HGPS cell (cell line): ENCODE measurements around a stretch of chr3.

DNA sequence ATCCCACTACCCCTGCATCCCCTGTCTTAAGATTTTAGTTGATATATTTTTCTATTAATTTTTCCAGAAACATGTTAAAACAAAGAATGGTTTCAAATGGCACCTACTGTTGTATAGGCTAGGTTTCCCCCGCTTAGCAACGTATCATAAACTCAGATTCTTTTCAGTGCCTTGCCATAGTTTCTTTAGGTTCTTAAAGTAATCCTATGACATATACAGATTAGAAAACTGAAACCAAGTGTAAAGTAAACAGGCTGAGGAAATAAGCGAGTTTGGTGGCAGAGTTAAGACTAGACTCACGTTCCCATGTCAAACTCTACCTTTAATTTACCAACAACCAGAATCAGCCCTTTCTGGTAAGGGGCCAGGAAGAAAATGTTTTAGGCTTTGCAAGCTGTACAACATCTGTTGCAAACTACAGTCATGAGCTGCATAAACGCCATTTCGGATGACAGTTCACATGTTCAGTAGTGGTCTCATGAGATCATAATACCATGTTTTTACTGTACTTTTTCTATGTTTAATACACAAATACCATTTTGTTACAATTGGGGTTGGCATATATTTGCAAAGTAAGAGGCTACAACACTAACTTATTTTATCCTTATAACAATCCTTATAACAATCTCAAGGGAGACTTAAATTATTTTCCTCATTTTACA, 128.0 kb upstream of the PRICKLE2 start:
- RRBS = no CpG with 5 or more reads among the region's 6 CpGs

DNA sequence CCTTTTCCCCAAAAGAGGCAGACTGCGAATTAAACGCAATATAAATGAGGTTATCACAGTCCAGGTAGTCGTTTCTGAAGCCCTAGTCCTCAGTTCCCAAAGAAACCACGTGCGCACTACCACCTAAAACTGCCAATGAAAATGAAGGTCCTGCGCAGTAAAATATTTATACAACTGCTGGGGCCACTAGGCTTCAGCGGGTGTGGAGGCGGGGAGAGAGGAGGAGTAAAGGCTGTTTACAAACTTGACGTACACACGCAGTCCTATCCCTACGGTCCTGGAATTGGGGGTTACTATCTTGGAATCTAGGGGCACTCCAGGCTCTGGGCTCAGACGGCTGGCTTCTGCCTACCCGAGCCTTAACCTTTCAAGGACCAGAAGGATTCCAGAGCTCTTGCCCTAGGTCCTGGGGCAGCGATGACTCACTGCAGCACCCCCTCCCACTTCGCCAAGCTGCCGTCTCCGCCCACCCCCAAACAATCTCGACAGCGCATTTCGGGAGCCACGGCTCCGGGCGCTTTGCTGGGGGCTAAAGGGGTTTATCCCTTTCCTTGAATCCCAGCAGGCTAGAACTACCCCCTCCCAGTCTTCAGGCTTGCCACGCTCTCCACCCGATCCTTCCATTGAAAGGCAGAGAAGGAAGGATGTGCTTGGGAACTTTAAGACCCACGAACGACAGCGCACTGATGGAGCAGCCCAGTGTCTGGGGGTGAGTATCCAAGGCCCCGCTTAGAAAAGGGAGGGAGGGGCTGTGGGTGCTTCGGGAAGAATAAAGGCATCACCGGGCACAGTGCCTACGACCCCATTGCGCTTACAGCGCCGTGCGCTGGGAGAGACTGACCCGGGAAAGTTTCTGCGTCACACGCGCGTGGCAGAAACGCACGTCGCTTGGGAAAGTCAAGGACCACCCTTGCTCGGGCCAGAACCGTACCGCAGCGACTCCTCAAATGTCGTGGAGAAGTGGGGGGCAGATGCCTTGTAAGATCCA, 2.9 kb downstream of the ADAMTS9 start:
- RRBS = 2% methylated on average over 7 of the region's 49 CpGs

GRCh38 chr3:65356309-65357371, 668.8 kb upstream of the ADAMTS9 start:
- RRBS = 70% methylated on average over 21 of the region's 77 CpGs

GRCh38 chr3:65412463-65413092, 626.1 kb downstream of the MAGI1 start:
- RRBS = no CpG with 5 or more reads among the region's 4 CpGs

DNA sequence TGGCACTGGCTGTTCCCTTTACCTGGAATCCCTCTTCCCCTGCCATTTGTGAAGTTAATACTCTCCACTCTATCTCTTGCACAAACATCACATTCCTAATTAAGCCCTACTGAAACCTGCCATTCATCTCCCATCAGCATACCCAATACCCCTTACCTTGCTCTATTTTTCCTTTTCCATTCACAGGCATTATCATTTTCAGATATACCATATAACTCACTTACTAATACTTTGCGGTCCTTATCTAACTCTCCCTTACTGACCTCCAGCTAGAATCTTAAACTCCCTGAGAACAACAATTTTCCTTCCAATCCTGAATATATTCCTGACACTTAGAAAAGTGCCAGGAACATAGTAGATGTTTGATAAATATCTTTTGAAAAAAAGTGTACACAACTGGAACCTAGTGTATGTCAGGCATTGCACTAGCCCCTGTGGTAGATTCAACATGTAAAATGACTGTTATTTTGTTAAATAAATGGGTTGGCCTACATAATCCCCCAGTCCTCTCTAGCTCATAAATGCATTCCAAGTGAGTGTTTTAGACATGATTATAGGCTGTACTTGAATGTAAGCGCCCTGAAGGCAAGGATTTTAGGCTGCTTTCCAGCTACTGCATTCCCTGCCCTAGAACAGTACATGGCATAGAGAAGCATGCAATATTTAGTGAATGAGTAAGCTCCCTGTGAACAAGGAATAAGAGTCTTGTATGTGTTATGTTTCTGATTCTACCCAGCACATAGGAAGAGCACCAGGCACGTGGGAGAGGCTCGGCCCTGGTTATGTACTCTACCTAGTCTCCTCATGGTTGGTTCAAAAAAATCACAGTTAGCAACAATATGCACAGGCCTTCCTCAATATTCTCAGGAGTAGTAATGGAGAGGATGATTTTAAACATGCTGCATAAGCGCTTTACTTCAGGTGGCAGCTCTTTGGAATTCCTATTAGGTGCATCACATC, 456.9 kb downstream of the MAGI1 start:
- RRBS = no CpG with 5 or more reads among the region's 5 CpGs

- RRBS = no CpG with 5 or more reads among the region's 5 CpGs
Observed at GRCh38 chr3:65590537-65591156, 448.1 kb downstream of the MAGI1 start.

- RRBS = no CpG with 5 or more reads among the region's 9 CpGs
Observed at GRCh38 chr3:65595159-65596047, 443.3 kb downstream of the MAGI1 start.

GRCh38 chr3:65871130-65872125, 167.3 kb downstream of the MAGI1 start:
- RRBS = no CpG with 5 or more reads among the region's 6 CpGs

- RRBS = no CpG with 5 or more reads among the region's 5 CpGs
Observed at GRCh38 chr3:66302241-66302878, 81.6 kb downstream of the SLC25A26 start.

GRCh38 chr3:66311882-66312394, 91.1 kb downstream of the SLC25A26 start:
- RRBS = no CpG with 5 or more reads among the region's 5 CpGs

DNA sequence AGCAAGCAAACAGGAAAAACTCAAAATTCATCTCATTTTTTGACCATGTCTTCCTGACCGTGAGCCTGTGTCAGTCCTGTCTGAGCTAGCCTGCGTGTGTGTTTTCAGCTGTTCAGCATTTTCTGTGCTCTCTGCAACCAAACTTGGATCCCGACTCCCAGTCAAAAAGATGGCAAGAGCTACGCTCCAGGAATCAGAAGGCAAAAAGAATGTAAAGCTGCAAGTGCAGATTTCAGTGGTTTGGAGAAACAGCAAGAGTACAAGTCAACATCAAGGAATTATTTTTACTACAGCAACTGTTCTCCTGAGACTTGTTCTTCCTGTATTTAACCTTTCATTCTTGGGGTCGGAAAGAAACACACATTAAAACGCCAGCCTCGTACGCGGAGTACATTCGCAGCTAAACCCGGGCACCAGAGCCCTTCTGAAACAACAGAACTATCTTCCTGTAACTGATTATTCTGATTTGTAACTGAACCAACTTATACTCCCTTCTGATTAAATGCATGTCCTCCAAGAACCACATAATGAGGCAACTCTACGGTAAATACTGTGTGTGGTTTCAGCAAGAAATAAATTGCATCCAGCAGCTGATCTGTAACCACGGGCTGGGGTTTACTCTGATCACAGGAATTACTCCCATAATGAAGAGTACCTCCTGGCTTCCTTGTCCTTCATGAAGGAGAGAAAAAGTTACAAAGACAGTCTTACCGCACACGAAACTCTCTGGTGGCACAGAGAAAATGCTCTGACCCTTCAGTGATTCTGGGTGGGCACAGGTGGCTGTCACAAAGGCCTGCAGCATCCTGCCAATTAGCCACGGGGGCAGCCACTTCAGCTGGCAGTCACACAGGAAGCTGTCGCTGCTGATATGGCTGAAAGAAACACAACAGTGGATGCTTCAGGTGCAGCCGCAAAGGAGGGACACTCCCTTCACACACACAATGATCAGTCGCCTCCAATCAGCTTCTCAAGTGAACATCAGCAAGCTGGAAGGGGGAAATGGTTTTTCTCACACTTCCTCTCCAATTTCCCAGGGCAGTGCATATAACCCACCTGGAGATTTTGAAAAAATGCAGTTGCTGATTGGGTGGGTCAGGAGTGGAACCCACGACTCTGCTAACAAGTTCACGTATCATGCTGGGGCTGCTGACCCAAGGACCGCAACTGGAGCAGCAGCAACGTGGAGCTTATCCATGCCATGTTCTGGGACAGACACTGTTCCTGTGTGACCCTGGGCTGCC, 107.1 kb downstream of the LRIG1 start:
- RRBS = no CpG with 5 or more reads among the region's 23 CpGs

- RRBS = no CpG with 5 or more reads among the region's 8 CpGs
Observed at GRCh38 chr3:66452120-66452645, 48.6 kb downstream of the LRIG1 start.

DNA sequence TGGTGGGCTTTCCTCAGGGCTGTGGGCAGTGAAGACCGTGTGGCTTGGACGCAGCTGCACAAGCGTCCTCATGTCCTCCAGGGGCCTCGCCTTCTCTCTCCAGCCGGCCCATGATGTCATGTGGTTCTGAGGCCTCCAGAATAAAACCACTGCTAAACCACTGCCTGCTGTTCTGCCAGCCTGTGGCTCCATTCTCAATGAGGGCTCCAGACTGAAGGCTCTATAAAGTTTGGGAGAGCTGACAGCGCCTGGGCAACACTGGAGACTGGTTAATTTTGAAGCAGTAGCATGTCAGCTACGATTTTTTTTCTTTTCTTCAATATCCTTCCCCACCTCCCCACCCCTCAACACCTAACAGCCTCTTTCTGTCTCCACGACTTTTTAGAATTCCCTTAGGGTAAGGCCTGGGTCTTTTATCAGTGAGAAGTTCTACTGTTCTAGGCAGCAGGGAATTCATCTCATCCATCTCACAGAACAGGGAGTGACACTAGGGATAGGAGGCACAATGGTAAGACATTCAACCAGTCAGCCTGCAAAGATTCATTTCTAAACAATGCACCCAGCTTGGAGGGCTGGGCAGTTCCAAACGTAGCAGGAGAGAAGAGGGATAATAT, 43.8 kb downstream of the LRIG1 start:
- RRBS = no CpG with 5 or more reads among the region's 9 CpGs

- RRBS = no CpG with 5 or more reads among the region's 13 CpGs
Observed at GRCh38 chr3:66461930-66462815, 38.6 kb downstream of the LRIG1 start.

- RRBS = 36% methylated on average over 13 of the region's 25 CpGs
Observed at GRCh38 chr3:66798009-66798601, 200.0 kb upstream of the KBTBD8 start.

- RRBS = 2% methylated on average over 11 of the region's 34 CpGs
Observed at GRCh38 chr3:66997368-66998208, 519 bp upstream of the KBTBD8 start.

DNA sequence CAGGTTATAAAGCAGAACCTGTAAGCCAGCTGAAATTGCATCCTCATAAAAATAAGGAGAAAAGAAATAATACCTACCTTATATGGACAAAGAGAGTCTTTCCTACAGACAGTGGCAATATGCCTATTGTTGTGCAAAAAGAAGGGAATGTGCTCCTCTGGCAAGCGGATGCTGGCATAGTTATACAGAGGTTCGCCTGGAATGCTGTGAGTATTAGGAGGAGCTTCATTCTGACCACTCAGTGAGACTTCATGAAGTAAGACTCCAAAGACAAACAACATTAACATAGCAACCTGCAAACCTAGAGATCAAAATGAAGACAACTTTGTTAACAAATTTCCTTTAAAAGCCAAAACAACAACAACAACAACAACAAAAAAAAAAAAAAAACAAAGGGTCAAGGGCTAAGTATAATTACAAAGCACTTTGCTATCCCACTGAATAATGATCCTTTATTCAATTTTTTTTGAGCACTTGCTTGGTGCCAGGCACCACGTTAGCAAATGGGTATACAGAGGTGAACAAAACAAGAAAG, 3.9 kb downstream of the EOGT start:
- RRBS = no CpG with 5 or more reads among the region's 3 CpGs

- RRBS = no CpG with 5 or more reads among the region's 16 CpGs
Observed at GRCh38 chr3:69085514-69086298, 969 bp downstream of the ARL6IP5 start.

- RRBS = no CpG with 5 or more reads among the region's 1 CpG
Observed at GRCh38 chr3:69087437-69087804, 2.7 kb downstream of the ARL6IP5 start.

- RRBS = no CpG with 5 or more reads among the region's 4 CpGs
Observed at GRCh38 chr3:69089949-69090461, 5.3 kb downstream of the ARL6IP5 start.